Left cardiac atrium (tissue), 1 donor: ENCODE results near the genes COL24A1 and CLCA2.

DNA sequence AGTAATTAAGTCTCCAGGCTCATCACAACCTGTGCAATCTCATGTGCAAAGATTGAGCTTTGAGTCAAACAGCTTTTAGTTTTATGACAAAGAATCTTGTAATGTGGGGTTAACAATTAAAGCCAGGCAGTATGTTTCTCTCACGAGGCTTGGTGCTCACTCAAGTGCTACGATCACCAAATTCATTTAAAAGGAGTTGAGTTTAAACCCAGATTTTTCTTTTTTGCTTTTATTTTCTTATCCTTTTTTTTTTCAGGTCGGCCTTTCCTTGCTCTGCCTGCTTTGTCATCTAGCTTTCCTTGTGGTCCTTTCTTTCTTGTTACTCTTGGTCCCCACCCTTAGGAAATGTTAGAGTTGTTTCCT lies 1037.1 kb downstream of the ADGRL2 start:
- PRO-cap: no peak

DNA sequence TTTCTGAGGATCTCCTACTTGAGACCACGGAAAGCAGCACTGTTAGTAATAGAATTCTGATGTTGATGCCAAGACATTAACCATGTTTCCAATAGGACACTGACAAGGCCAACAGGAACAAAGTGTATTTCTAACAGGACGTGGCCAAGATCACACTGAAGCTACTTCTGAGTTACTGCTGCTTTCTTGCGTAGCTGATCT lies 848.4 kb downstream of the TTLL7 start:
- PRO-cap: no peak

GRCh38 chr1:83764371-83764737 lies 234.6 kb downstream of the TTLL7 start:
- PRO-cap: no peak

DNA sequence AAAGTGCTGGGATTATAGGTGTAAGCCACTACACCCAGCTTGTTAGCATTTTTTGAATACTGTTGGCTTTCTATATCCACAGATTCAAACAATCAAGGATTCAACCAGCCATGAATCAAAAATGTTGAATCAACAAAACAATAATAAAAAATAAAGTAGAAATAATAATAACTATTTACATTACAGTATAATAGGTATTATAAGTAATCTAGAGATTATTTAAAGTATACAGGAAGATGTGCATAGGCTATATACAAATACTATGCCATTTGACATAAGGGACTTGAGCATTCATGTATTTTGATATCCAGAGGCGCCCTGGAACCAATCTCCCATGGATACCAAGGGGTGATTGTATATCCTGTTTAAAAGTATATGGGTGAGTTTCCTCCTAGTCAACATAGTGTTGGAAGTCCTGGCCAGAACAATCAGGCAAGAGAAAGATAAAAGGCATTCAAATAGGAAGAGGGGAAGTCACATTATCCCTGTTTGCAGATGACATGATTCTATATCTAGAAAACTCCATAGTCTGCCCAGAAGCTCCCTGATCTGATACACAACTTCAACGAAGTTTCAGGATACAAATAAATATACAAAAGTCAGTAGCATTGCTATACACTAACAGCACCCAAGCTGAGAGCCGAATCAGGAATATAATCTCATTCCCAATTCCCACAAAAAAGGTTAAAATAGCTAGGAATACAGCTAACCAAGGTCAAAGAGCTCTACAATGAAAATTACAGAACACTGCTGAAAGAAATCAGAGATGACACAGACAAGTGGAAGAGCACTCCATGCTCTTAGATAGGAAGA lies 38.0 kb upstream of the PRKACB start:
- PRO-cap: no peak

- PRO-cap: no peak
Measured at GRCh38 chr1:84583242-84583581, 9.0 kb upstream of the CTBS start.

GRCh38 chr1:84690990-84691492 lies 780 bp upstream of the SSX2IP start:
- PRO-cap: no peak

- PRO-cap: no peak
Measured at GRCh38 chr1:85417830-85418464, 47.0 kb downstream of the DDAH1 start.

GRCh38 chr1:85525433-85526149 lies 55.0 kb upstream of the CCN1 start:
- PRO-cap: no peak

DNA sequence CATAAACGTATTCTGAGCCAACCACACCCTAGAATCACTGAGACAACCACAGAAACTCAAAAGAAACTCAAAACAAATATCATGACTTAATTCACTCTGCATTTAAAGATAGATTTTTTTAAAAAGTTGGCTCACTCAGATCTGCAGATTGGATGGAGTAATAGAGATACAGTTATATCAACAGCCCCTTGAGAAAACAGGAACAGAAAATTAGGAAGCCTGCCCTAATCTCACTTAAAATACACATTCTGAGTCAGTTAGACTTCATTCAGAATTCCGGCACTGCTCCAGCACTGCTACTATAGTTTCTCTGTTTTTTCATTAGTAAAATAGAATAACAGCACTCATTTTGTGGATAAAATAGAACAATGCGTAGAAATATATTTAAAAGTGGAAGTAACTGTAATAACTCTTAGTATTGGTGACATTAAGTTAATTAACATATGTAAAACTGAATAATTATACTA lies 94.9 kb downstream of the COL24A1 start:
- PRO-cap: no peak

- PRO-cap: no peak
Measured at GRCh38 chr1:86156585-86157302, at the start of gene COL24A1. TSS of gene COL24A1 (minus strand) at chr1:86156772.

DNA sequence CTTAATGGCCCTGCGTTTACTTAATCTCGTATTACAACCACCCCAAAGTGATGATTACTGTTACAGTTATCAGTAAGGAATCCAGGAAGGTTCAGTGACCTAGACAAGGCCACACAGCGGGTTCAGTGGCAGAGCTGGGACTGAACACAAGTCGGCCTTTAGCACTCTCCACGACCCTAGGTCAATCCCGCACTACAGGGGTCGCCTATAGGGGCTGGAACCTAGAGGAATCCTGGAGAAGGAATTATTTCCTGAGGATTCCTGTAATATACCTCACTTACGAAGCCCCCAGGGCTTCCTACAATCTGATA lies 821 bp downstream of the ODF2L start:
- PRO-cap: no peak

DNA sequence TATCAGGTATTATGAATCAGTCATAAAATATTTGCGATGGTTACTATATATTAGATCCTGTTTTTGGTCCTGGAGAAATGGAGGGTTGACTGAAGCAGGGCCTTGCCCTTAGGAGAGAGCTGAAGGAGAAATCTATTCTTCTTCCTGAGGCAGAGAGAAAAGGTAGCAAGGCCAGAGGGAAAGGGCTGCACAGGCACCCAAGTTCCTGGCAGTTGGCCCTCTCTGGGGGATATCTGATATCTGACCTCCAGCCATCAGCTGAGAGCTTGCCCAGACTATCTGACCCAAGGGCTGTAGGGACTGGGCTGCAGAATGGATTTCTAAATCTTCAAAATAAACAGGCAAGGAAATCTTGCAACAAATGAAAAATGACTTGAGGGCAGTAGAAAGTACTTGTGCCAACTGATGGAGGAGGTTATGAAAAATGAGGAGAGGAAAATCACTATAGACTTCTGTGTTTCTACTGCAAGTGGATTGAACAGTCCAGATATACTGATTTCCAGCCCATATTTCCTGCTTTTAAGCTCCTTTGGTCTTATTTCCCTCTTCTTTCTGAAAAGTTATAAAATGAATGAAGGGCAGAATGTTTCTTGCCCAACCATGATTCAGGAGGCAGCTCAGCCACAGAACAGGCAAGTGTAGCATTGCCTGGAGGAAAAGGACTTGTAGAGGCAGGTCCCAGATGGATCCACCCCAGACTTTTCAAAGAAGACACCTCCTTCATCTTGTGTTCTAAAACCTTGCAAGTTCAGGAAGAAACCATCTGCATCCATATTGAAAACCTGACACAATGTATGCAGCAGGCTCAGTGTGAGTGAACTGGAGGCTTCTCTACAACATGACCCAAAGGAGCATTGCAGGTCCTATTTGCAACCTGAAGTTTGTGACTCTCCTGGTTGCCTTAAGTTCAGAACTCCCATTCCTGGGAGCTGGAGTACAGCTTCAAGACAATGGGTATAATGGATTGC lies at the start of gene CLCA2:
CLCA2 (plus strand) TSS at position 762 of the 968 bp plus-strand sequence.
- PRO-cap: no peak

GRCh38 chr1:86735738-86736197 lies 31.4 kb downstream of the SH3GLB1 start:
- PRO-cap: no peak

- PRO-cap: no peak
Measured at GRCh38 chr1:86749069-86750099, 45.0 kb downstream of the SH3GLB1 start.

DNA sequence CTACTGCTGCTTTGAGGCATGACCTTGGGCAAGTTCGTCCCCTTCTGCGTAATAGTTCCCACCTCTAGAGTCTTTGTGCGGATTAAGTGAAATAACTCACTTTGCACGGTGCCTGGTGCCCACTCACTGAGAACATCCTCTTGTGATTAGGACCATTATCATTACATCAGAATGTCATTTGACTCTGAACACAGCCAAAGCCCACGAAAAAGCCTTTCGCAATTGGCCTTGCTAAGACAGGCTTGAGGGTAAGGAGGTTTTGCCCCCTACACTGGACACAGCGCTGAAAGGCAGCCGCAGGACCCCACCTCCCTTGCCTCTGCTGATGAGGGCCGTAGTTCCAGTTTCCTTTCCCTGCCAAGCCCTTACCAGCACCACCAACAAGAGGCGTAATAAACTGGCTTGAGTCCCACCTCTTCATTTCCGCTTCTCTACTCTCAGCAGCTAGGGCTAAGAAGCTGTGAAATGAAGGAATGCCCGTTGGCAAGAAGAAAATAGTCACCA lies 52.9 kb downstream of the SH3GLB1 start:
- PRO-cap: no peak

DNA sequence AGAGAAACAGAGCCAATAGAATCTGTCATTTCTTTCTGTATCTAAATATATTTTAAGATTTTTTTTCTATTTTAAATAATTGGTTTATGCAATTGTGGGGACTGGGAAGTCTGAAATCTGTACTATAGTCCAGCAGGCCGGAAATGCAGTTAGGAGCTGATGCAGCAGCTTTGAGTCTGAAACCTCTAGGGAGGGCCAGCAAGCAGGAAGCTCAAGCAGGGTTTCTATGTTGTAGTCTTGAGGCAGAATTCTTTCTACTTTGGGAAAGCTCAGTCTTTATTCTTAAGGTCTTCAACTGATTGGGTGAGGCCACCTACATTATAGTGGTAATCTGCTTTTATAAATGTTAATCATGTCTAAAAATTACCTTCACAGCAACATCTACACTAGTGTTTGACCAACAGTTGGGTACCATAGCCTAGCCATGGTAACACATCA lies 60.9 kb downstream of the SELENOF start:
- PRO-cap: no peak

- PRO-cap: no peak
Measured at GRCh38 chr1:86860404-86860901, 53.5 kb downstream of the SELENOF start.

DNA sequence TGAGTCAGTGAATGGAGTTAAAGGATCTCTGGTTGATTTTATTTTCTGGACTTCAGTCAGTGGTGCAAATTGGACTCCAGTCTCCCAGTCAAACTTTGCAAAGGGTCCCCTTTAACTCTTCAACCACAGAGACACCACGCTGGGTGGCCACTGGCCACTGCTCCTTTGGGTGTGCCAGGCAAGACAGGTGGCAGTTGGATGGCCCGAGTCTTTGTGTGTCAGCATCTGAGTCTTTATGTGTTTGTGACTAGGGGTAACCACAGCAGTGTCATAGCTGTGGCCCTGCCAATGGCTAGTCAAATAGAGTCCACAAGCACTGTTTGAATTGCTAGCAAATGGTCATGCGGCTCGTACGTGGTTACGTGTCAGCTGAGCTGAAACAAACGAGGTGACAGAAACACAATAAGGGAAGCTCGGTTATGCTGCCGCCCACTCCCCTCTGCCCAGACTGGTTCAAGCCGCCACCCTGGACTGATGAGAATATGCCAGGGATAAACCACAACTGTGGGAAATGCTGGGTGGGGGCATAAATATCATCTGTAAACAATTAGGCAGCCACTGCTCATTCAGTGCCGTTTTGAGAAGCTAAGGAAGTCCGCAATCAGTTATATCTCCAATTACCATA lies 174.3 kb upstream of the LMO4 start:
- PRO-cap: no peak

GRCh38 chr1:87200727-87201437 lies 127.8 kb upstream of the LMO4 start:
- PRO-cap: no peak

DNA sequence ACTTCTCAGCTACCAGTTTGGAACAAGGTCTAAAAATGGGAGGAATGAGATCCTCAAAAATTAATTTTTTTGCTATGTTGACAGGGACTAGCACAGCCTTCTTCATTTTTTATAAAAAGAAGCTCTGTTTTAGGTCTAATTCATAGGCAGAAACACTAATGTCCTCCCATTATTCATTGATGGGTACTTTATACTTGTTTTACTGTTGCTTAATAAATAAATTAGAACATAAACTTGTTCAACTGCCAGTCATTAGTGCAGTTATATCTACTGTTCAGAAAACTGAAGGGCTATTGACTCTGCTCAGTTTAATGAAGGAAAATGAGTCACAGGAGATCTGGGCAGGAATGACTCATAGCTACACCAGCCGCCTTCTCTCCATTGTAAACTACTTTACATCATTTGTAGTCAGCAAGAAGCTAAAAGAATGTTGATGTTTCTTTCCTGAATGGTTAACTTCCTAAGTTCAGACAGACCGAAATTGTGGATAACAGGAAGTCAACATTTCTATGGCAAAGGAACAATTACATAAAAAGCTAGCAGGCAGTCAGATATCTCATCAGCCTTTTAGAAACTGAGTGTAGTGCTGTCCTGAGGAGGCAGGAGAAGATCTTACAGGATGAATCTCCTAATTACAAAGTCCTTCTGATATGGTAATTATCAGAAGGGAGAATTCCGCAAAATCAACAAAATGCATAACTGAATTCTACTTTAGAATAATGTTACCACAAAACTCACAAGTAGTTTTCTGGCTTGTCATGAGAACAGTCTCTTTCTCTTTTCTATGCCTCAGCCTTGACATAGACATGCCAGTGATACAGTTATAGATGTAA lies 356.4 kb upstream of the PKN2 start:
- PRO-cap: no peak